Mesangial cell (primary cell): ENCODE measurements around the genes VPS39, TUBGCP4 and CKMT1B.

GRCh38 chr15:41950345-41950904, 21.9 kb downstream of the EHD4 start:
- RAMPAGE, long total RNA: no peak

- RAMPAGE, long total RNA: no peak
Measured at GRCh38 chr15:41967660-41968406, 4.5 kb downstream of the EHD4 start.

- RAMPAGE, long total RNA: no peak
Measured at GRCh38 chr15:42060532-42061222, 33.7 kb downstream of the PLA2G4D start.

DNA sequence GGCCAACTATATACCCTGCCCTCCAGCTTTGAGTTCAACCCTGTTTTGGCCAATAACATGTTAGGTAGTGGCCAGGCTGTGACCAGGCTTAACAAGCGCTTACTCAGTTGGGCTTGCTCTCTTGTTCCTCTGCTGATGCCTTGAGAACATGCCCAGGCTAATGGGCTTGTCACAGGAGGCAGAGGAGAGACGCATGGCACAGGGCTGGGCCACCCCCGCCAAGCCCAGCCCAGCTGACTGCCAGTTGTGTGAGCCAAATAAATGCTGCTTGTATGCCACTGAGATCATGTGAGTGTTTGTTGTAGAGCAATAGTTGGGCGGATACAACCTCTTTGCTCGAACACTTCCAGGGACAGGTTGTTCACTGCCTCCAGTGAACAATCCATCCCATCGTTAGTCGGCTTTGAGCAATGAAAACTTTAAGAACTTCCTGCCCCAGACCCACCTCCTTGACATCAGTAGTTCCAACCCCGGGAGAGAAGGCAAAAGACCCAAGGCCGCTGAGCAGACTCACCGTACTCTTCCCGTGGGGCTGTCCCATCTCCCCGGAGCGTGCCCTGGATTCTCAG, 4.2 kb downstream of the PLA2G4F start:
- RAMPAGE, long total RNA: no peak

GRCh38 chr15:42207634-42208767, at the start of gene VPS39:
Gene VPS39 (minus strand): TSS chr15:42208304.
- RAMPAGE, long total RNA: start-site peak on the minus strand at chr15:42208292-42208298, 58 reads

DNA sequence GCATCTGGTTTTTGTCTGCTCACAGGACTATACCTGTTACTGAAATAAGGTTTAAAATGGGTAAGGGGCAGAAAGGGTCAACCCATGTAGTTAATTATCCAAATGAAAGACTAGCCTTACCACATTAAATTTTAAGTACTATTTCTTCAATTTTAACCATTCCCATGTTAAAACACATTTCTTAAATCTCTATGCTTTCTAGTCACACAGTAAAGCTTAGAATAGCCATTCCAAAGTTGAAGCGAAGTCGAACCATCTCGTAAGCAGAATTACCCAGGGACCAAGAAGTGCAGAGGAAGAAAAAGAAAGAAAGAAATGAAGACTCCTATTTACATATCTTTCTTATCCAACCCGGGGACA, 465 bp upstream of the GANC start:
- RAMPAGE, long total RNA: no peak

GRCh38 chr15:42302336-42302991, 29.2 kb upstream of the TMEM87A start:
- RAMPAGE, long total RNA: no peak

DNA sequence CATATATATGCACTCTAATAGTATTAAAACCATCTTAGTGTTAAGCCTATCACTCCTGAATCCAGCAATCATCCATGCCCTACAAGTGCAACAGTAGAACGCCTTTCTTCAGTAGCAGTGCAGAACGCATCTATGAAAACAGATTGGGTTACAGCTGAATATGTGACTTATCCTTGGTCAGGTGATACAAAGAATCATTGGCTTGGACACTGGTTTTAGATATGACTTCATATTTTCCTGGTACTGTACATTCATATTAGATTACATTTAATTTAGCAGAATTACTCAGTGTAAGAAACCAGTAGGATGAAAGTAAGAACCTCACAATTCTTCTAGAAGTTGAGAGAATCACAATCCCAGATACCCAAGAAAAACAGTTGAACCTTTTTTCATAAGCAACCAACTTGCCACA, 43.3 kb downstream of the ZNF106 start:
- RAMPAGE, long total RNA: no peak

- RAMPAGE, long total RNA: no peak
Measured at GRCh38 chr15:42471979-42472560, 18.9 kb downstream of the ZNF106 start.

- RAMPAGE, long total RNA: no peak
Measured at GRCh38 chr15:42549190-42549437, 476 bp downstream of the HAUS2 start.

- RAMPAGE, long total RNA: no peak
Measured at GRCh38 chr15:43370855-43371449, at the start of gene TUBGCP4. Gene TUBGCP4 (plus strand): TSS chr15:43371101.

DNA sequence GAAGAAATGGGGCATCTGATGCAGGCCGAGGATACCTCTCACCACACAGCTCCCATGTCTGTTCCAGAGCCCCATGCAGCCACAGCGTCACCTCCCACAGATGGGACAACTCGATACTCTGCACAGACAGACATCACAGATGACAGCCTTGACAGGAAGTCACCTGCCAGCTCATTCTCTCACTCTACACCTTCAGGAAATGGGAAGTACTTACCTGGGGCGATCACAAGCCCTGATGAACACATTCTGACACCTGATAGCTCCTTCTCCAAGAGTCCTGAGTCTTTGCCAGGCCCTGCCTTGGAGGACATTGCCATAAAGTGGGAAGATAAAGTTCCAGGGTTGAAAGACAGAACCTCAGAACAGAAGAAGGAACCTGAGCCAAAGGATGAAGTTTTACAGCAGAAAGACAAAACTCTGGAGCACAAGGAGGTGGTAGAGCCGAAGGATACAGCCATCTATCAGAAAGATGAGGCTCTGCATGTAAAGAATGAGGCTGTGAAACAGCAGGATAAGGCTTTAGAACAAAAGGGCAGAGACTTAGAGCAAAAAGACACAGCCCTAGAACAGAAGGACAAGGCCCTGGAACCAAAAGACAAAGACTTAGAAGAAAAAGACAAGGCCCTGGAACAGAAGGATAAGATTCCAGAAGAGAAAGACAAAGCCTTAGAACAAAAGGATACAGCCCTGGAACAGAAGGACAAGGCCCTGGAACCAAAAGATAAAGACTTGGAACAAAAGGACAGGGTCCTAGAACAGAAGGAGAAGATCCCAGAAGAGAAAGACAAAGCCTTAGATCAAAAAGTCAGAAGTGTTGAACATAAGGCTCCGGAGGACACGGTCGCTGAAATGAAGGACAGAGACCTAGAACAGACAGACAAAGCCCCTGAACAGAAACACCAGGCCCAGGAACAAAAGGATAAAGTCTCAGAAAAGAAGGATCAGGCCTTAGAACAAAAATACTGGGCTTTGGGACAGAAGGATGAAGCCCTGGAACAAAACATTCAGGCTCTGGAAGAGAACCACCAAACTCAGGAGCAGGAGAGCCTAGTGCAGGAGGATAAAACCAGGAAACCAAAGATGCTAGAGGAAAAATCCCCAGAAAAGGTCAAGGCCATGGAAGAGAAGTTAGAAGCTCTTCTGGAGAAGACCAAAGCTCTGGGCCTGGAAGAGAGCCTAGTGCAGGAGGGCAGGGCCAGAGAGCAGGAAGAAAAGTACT, 8.2 kb downstream of the MAP1A start:
- RAMPAGE, long total RNA: no peak

DNA sequence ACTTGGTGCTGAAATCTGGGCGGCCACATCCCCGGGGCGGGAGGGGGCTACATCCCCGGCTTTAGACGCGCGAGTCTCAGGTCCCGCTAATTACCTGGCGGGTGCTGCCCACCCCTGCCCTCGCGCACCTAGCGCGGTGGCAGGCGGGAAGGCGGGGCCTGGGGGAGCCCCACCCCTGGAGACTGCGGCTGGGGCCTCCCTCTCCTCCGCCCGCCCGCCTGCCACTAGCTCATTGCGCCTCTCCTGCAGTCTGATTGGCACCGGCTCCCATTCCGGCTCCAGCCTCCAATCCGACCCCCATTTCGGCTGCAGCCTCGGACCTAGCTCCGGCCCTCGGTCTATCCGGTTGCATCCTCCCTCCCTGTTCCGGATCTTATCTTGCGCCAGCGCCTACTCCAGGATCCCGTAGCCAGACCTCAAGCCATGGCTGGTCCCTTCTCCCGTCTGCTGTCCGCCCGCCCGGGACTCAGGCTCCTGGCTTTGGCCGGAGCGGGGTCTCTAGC, at the start of gene CKMT1B:
Gene CKMT1B, plus strand, starts transcription at position 232 of the 503 bp plus-strand sequence.
- RAMPAGE, long total RNA: no peak

DNA sequence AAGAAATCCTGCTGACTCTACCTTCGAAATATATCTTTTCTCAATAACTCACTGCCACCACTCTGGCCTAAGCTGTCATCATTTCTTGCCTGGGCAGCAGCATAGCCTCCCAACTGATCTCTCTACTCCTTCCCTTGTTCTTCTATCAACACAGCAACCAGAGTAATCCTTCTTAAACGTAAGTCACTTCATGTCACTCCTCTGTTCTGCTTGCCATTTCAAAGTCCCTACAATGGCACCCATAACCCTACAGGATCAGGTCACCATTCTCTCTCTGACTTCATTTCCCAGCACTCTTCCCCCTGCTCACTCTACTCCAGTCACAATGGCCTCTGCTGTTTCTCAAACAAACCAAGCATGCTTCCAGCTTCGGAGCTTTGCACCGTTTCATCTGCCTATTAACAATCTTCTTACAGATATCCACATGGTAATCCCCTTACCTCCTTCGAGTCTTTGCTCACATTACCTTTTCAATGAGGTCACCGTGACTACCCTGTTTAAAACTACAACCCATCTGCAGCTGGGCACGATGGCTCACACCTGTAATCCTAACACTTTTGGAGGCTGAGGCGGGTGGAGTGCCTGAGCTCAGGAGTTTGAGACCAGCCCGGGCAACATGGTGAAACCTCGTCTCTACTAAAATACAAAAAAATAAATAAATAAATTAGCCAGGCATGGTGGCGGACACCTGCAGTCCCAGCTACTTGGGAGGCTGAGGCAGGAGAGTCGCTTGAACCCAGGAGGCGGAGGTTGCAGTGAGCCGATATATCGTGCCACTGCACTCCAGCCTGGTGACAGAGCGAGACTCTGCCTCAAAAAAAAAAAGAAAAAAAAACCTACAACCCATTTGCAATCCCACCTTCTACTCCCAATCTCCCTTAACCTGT, 14.8 kb upstream of the STRC start:
- RAMPAGE, long total RNA: no peak

DNA sequence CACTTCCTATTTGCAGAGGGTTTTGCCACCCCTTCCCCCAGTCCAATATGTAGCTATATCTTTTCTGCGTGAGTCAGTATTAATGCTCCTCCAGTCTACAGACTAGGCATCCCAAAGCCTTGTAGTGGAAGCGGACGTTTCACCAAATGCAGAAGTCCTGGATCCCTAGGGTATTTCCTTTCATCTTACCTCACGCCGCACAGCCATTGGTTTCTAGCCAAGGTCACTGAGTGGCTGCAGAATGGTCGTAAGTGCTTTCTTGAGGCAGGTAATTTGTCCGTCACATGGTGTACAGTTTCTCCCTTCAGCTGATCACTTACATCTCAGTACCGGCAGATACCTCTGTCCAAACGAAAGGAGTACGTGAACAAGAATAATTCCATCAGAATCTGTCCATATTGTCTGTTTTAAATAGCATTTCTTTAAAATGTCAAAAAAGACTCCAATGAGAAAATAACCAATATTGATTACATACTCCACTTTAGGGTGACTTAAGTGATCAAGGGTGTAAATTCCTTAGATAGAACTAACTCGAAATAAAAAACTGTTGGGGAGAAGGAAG, 801 bp downstream of the PDIA3 start:
- RAMPAGE, long total RNA: no peak

GRCh38 chr15:43748408-43748741, 2.1 kb downstream of the PDIA3 start:
- RAMPAGE, long total RNA: no peak

DNA sequence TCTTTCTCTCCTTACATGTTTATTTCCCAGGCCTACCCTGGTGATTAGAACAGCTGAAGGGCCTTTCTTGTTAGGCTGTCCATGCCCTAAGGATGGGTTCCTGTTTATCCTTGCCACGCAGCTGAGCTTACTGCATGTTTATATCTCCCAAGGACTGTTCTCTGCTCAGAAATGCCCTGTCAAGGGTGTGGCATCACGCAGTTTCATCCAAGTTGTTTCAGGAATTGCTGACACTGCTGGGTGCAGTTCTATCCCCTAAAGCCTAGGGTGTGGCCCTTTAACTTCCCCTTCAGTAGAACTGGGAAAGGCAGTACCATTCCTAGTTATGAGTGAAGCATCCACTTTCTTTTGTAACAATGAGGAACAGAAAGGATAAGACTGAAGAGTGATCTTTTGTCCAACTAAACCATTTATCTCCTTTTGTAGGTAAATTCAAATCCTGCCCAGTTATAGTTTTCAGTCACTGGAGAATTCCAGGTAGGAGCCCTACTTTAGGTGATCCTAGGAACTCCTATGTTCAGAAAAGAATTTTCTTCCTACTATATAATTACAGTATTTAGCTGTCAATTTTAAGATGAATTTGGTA, 4.9 kb downstream of the ELL3 start:
- RAMPAGE, long total RNA: no peak

DNA sequence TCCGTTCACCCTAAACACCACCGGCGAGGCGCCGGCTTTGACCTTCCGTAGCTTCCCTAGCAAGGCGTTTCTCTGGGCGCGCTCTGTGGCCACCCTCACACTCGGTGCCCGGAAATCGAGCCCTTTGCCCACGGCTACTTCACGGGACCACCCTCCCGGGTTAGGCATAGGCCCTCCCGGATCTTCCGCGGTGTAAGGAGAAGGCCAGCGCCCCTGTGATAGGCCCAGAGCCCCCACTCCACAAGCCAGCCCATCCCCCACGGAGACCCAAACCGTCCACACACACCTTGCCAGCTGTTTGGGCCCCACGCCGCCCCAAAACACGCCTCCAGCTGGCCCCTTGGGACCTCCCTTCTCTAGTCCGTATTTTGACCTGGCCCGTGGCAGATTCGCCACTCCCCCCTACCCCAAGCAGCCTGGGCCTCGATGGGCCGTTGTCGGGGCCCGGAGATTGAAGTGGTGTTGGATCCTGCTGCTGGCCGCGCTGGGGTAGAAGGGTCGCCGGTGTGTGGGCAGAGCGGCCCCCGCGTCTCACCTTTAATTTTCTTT, 374 bp downstream of the SERF2 start:
- RAMPAGE, long total RNA: no peak

- RAMPAGE, long total RNA: no peak
Measured at GRCh38 chr15:43796607-43797403, 3.2 kb downstream of the SERINC4 start.

DNA sequence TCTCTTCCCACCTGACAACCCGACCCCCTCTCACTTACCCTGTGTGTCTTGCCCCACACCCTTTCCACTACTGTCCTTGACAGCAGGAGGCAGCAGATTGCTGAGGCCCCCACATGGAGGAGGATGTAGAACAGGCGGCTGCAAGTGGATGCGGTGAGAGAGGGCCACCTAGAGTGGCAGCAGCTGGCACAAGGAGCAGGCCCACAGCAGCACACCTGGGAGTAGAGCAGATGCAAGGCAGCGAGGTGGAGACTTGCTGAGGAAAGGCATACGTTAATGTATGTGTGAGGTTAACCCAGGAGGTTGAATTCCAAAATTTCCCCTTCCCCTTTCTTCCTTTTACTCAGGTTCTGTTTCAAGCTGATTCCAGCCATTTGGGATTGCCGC, 755 bp downstream of the SERINC4 start:
- RAMPAGE, long total RNA: no peak